Prostate gland (tissue), 2 donors: Measurements from ENCODE around the genes SAE1, C5AR2 and BICRA.

DNA sequence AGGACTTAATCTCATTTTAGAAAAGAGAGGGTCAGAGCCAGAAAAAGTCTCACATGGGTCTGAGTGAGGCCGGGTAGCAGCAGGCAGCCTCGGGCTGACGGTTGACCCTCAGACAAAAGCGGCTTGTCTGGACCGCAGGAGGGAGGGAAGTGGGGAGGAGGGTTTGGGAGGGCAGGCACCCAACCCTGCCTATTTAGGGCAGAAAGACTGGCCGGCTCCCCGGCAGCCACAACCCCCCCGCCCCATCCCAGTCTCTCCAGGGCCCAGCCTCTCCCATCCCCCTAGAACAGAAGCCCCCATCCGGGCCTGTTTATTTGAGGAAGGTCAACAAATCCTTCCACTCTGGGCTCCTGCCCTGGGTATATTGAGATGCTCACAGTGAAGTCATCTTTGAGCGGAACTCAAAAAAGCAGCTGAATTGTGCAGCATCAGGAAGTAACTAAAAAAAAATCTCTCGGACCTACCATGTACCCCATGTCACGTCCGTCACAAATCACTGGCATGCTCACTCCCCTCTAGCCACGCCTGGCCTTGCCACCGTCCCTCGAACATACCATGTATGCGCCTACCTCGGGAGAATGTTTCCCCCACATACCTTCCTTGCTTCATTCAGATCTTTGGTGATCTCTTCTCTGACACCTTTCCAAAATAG is 6.3 kb downstream of the DACT3 start:
- PRO-cap: unidirectional peak, minus-strand start at position 114 of the sequence; unidirectional peak, minus-strand start at position 151 of the sequence
- RAMPAGE, long total RNA, 2 experiments: no peak in any of the 2 experiments

GRCh38 chr19:46661848-46662373 is 929 bp upstream of the DACT3 start:
- PRO-cap: no peak
- RAMPAGE, long total RNA, 2 experiments: no peak in any of the 2 experiments

- PRO-cap: bidirectional peak, plus-strand start at chr19:46716129, minus-strand start at chr19:46715844
- RAMPAGE, long total RNA, 2 experiments: no peak in any of the 2 experiments
Observed at GRCh38 chr19:46715593-46716677, 979 bp downstream of the PRKD2 start.

DNA sequence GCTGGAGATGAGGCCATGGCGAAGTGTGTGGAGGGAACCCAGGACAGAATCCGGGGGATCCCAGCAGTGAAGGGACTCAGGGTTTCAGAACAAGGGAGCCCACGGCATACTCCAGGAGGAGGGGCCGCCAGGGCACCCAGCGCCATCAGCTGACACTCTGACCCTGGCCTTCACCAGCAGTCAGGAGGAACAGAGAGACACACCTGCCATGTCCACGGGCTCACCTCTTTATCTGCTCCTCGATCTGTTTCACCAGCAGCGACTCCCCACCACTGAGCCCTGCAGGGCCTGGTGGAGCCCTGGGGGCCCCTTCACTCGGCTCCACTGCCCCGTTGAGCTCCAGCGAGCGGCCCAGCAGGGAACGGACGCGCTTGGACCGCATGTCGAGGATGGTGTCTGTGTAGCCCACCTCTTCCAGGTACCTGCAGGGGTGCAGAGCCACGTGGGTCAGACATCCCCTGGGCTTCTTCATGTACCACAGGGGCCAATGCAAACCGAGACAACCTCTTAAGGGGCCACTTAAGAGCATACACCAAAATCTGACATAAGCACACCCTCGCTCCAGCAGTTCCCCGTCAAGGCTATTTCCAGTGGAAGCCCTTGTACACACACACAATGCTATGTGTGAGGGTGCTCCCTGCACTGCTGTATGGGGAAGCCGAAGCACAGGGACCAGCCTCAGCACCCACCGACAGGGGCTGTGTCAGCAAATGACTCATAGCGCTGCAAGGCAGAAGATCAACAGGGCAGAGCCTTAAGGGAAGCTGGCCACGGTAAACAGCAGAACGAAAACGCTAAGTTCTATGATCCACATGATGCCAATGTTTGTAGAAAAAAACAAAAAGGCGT is 12.8 kb upstream of the FKRP start:
- PRO-cap: no peak
- RAMPAGE, long total RNA, 2 experiments: start-site peak on the minus strand in 2 of 2 experiments, centred at positions 389 to 397 of the sequence, 17 to 28 reads per replicate

- PRO-cap: no peak
- RAMPAGE, long total RNA, 2 experiments: start-site peak on the minus strand in 1 of 2 experiments, at chr19:46738172-46738230 at its widest, 57 reads per replicate
Observed at GRCh38 chr19:46738097-46738420, 7.8 kb upstream of the FKRP start.

DNA sequence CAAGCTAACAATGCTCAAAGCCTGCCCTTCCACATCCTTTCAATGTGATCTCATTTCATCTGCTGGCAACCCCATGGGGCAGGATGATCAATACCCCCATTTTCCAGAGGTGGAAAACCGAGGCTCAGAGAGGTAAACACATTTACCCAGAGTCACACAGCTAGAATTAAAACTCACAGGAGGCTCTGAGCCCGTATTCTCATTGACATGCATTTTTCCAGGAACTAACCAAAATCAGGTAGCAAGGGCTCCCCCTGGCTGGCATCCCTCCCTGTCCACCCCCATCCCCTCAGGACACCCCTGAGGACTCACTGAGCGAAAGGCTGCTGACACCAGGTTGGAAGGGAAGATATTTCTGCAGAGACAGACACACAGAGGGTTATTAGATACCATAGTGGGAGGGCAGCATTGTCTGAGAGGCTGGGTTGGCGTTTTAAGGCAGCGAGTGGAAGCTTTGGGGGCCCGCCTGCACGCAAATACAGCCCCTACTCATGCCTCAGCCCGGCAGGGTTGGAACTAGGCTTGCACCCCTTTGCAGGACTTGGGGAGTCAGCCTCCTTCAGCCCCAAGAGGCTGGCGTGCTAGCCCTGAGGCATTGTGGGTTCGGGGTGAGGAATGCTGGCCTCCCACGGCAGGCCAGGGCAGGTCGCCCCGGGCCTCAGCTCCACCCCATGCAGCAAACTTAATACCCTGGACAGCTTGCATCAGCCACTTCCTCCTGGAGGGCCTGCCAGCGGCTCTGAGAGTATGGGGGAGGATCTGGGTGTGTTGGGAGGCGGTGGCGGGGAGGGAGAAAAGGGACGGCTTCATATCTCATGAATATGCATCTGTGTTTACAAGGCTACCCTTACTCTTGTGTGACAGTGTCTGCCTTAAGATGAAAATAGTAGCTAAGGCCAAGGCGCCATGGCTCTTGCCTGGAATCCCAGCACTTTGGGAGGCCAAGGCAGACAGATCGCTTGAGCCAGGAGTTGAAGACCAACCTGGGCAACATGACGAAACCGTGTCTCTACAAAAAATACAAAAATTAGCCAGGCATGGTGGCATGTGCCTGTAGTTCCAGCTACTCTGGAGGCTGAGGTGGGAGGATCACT is 3.8 kb downstream of the SLC1A5 start:
- PRO-cap: bidirectional peak, plus-strand start at position 875 of the sequence, minus-strand start at position 741 of the sequence
- RAMPAGE, long total RNA, 2 experiments: no peak in any of the 2 experiments

DNA sequence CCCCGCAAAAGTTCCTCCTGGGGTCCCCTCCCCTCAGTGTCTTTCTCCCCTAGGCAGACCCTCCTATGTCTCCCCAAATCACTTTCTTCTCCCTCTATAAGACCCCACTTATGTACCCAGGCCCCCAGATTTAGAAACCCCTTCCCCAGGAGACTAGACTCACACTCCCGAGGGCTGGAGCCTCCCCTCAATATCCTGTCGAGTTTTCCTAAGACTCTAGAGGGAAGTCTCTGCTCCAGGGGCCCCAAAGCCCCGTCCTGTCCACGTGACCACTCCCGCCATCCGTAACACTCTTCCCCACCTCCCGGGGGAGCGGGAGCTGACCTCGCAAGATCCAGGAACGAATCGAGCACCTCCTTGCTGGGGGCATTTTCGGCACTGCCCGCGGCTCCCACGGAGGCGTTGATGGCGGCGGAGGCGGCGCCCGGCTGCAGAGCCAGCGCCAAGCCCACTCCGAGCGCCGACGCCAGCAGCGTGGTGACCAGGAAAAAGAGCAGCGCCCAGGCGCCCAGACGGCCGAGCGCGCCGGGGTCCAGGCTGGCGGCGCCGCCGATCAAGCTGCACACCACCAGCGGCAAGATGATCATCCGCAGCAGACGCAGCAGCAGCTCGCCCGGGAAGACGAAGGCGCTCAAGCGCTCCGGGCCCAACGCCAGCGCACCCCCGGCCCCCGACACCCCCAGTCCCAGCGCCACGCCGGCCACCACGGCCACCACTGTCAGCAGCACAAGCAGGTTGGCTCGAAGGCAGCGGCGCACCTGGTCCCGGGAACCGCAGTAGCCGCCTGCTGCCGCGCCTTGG is 1.1 kb downstream of the SLC1A5 start:
- PRO-cap: bidirectional peak, plus-strand start at position 322 of the sequence, minus-strand start at position 197 of the sequence
- RAMPAGE, long total RNA, 2 experiments: no peak in any of the 2 experiments

DNA sequence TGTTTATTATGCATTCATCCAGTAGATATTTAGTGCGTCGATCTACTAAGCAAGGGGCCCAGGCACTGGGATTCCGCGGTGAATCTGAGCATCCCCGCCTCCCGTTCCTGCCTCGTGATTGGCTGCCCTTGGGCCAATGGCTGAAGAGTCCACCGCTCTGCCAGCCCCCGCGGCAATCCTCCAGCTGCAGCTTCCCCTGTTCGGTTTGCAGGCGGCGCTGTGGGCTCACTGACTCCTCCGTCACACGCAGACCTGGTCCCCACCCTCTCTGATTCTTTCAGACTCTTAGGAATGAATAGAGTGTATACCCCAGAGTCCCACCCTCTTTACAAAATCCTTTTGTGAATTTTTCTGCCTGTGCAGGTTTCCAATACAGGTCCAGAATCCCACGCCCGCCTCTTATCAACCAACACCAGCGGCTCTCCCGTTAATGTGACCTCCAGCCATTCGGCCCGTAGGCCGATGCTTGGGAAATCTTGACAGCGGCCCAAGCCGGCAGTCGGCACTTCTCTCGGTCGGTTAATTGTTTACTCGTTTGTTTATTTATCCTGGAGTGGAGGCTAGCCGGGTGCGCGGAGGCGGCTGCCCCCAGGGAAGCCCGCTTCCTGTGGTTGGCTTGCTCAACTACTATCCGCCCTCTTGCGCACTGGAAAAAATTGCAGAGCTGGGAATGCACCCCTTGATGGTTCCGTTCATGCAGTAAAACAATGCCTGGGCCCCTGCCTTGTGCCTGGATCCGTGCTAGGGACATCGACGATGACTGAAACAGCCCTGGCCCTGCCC is 4.5 kb upstream of the ARHGAP35 start:
- PRO-cap: bidirectional peak, plus-strand start at position 228 of the sequence, minus-strand start at position 67 of the sequence
- RAMPAGE, long total RNA, 2 experiments: no peak in any of the 2 experiments

GRCh38 chr19:46863707-46864869 is 3.3 kb downstream of the ARHGAP35 start:
- PRO-cap: unidirectional peak, minus-strand start at chr19:46864057
- RAMPAGE, long total RNA, 2 experiments: no peak in any of the 2 experiments

DNA sequence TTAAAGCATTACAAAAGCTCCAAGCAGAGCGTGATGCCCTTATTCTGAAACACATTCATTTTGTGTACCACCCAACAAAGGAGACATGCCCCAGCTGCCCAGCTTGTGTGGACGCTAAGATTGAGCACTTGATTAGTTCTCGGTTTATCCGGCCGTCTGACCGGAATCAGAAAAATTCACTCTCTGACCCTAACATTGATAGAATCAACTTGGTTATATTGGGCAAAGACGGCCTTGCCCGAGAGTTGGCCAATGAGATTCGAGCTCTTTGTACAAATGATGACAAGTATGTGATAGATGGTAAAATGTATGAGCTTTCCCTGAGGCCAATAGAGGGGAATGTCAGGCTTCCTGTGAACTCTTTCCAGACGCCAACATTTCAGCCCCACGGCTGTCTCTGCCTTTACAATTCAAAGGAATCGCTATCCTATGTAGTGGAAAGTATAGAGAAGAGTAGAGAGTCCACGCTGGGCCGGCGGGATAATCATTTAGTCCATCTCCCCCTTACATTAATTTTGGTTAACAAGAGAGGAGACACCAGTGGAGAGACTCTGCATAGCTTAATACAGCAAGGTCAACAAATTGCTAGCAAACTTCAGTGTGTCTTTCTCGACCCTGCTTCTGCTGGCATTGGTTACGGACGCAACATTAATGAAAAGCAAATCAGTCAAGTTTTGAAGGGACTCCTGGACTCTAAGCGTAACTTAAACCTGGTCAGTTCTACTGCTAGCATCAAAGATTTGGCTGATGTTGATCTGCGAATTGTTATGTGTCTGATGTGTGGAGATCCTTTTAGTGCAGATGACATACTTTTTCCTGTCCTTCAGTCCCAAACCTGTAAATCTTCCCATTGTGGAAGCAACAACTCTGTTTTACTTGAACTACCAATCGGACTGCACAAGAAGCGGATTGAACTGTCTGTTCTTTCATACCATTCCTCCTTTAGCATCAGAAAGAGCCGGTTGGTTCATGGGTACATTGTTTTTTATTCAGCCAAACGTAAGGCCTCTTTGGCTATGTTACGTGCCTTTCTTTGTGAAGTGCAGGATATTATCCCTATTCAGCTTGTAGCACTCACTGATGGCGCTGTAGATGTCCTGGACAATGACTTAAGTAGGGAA is 59.8 kb downstream of the ARHGAP35 start:
- PRO-cap: no peak
- RAMPAGE, long total RNA, 2 experiments: no peak in any of the 2 experiments

GRCh38 chr19:46924760-46925899 is 64.3 kb downstream of the ARHGAP35 start:
- PRO-cap: unidirectional peak, plus-strand start at chr19:46925485
- RAMPAGE, long total RNA, 2 experiments: no peak in any of the 2 experiments

- PRO-cap: no peak
- RAMPAGE, long total RNA, 2 experiments: no peak in any of the 2 experiments
Observed at GRCh38 chr19:46999946-47000527, 19.6 kb upstream of the NPAS1 start.

- PRO-cap: no peak
- RAMPAGE, long total RNA, 2 experiments: no peak in any of the 2 experiments
Observed at GRCh38 chr19:47058468-47058946, 10.1 kb upstream of the TMEM160 start.

DNA sequence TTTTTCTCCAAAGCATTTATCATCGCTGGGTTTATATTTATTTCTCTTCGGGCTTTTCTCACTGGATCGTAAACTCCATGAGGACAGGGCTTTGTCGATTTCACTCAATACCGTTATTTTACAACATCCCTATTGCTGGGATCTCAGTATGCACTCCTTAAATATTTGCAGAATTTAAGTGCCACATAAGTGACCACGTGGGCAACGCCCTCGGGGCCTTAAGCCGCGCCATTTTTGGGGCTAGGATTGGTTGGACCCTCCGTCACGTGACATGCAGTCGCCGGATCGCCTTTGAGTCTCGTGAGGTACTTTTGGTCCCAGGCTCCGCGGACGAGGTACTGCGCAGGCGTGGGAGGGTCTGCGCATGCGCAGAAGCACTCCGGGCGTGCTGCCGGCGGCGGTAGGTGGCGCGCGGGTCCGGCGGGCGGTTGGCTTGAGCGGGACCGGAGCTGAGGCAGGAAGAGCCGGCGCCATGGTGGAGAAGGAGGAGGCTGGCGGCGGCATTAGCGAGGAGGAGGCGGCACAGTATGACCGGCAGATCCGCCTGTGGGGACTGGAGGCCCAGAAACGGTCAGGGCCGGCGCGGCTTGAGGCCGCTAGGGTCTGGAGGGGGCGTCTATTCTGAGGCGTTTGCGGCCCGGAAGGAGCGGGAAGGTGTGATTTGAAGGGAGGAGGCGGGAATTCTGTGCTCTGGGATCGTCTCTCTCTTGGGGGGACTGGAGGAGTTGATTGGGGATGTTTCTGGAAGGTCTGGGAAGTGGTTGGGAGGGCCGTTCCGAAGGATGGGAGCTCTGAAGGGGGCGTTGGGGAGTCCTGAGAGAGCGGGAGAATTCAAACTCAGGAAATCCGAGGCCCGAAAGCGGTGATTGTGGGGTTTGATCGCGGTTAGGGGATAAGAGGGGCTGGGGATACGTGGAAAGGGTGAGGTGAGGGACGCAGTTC is at the start of gene SAE1:
TSS of gene SAE1 (plus strand) at position 377 of the 942 bp plus-strand sequence.
- PRO-cap: unidirectional peak, plus-strand start at position 320 of the sequence; unidirectional peak, plus-strand start at position 431 of the sequence; unidirectional peak, plus-strand start at position 500 of the sequence
- RAMPAGE, long total RNA, 2 experiments: start-site peak on the plus strand in 2 of 2 experiments, centred at positions 423 to 425 of the sequence, 143 to 189 reads per replicate

DNA sequence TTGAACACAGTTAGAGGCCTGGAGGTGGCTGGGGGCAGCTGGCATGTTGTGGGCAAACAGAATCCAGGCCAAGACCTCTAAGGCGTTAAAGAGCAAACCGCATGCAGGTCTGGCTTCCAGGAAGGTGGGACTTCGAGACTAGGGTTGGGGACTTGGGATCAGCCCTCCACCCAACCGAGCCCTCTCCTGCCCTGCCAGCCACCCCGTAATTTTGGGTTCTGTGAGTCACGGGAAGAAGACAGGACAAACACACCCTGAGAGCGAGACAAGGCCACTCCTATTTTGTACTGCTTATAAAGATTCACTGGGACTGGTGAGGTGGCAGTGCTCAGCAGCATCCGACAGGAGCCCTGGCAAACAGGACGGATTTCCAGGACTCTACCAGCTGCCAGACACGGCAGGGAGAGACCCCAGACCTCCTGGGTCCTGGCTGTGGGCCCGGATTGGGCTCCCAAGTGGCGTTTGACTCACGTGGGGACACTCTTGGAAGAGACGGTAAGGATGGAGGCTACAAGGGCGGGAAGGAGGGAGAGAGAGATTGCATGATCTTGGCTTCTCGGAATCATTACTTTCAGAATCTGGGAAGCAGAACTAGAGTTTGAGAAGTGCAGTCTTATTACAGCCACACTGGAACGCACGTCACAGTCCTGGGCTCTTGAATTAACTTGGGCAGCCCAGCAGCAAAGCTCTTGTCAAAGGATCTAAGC is at the start of gene C5AR2:
TSS of gene C5AR2 (plus strand) at position 321 of the 707 bp plus-strand sequence.
- PRO-cap: bidirectional peak, plus-strand start at position 610 of the sequence, minus-strand start at position 567 of the sequence
- RAMPAGE, long total RNA, 2 experiments: no peak in any of the 2 experiments

DNA sequence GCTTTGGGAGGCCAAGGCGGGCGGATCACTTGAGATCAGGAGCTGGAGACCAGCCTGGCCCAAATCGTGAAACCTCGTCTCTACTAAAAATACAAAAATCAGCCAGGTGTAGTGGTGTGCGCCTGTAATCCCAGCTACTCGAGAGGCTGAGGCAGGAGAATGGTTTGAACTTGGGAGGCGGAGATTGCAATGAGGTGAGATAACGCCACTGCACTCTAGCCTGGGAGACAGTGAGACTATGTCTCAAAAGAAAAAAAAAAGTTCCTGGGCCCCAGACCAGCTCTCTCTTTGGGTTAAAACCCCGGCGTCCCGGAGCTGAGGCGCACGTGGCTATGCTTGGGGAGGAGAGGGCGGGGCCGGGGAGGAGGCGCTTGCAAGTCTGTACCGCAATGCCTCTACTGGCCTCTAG is 369 bp upstream of the DHX34 start:
- PRO-cap: no peak
- RAMPAGE, long total RNA, 2 experiments: no peak in any of the 2 experiments

DNA sequence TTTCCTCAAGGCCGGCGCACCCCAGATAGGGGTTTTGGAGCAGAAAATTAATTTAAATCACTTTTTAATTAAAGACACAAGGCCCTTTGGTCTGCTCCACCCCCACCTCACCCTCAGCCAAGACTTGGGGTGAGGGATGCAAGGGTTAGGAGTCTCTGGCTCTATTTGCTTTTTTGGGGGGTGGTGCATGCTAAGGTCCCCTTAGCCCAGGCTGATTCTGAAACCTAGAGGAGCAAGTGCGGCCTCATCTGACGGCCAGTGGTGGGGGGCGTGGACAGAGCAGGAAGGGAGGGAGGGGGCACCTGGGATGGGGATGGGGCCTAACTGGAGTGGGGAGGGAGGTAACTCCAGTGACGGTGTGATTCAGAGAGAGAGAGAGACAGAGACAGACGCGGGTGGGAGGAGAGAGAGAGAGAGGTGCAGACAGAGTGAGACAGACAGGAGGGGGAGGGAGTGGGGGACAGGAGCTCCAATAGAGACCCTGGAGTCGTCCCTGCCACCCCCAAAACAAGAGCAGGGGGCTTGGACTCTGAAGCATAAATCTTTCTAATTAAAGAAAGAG is 911 bp upstream of the MEIS3 start:
- PRO-cap: no peak
- RAMPAGE, long total RNA, 2 experiments: no peak in any of the 2 experiments

DNA sequence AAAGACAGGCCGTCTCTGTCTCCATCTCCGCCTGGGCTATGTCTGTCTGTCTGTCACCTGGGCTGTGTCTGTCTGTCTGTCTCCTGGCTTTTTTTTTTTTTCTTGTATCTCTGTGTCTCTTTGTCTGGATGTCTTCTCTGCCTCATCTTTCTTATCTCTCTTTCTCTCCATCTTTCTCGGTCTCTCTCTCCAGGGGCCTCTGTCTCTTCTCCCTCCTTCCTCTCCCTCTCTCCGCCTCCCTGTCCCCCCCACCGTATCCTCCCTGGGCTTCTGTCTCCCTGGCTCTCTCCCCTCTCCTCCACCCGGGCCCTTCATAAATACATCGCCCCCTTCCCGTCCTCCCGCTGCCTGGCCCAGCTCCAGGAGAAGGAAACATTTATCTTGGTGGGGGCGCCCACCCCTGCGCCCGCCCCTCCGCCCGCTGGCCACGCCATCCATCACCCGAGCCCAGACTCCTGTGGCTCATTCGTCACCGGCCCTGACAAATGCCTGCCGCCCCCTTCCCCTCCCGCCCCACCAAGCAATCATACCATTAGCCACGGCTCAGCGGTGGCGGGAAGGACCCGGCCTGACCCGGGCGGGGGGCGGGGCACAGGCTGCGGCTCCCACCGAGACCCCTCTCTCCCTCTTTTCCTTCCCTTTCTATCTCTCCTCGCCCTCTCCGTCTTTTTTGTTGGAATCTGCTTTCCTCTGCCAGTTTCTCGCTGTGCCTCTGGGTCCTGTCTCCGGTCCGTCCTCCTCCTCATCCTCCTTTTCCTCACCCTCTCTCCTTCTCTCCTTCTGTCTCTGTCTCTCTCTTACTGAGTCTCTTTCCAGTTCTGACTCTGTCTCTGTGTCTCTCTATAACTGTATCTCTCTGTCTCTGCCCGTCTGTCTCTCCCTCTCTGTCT is 2.6 kb upstream of the MEIS3 start:
- PRO-cap: no peak
- RAMPAGE, long total RNA, 2 experiments: no peak in any of the 2 experiments

DNA sequence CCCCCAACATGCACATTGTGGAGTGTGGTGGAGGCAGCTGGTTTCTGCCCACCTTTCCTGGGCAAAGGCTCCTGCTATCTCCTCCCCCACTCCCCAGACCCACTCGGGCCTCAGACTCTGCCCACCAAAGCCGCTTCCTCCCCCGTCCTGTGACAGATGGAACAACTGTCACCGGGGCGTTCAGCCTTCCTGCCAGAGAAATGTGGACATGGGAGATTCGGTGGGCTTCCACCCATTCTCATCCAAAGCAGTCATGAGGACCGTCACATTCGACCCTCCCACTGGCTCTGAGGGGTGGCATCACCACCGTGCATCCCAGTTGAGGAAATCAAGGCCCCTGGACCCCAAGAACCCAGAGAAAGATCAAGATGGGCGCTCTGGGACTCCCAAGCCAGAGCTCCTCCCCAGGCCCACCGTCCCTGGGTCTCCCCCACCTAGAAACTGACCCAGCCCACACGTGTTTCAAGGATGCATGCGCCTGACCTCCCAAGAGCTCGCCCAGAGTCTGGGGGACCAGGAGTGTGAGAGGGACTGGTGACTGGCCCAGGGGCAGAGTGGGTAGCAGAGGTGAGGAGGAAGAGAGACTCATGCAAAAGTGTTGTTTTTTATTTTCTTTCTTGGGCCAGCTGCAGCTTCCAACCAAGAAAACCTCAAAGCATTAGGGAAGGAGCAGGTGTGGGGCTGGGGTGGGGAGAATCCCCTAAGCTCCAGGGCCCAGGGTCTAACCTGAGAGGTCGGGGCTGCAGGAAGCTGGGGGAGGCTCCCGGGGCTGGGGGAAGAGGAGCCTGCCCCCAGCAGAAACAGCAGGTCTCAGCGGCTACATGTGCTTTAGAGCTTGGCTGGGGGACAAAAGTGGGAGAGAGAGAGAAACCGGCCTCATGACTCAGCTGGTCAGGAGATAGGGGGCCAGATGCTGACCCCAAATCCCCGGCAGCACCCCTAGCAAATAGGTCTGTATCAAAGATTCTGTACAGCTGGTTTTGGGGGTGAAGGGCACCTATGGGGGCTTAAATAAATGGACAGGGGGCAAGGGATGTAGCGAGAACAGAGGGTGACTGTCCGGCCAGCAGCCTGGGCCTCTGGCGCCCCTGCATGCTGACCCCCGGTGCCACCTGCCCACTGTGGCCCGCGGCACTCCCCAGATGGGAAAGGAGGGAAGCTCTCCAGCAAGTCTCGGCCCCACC is 3.4 kb upstream of the KPTN start:
- PRO-cap: no peak
- RAMPAGE, long total RNA, 2 experiments: no peak in any of the 2 experiments

DNA sequence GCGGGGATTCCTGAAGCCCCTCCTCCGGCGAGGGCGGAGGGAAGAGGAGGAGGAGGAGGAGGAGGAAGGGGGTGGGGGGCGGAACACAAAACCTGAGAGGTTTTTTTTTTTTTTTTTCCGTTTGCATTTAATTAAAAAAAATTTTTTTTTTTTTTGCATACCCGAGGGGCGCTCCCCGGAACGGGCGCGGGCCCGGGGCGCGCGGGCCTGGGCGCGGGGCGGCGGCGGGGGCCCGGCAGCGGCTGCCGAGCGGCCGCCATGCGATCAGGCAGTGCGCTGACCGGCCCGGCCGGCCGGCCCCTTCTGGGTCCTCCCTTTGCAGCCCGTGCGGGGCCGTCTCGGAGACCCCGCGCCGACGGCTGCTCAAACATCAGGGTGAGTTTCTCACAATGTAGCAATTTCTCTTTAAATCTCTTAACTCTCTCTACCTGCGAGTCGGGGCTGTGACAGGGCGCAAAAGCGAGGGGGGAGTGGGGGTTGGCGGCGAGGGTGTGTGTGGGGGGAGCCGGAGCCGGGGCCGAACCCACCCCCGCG is at the start of gene BICRA:
TSS of gene BICRA (plus strand) at position 341 of the 534 bp plus-strand sequence.
- PRO-cap: bidirectional peak, plus-strand start at position 62 of the sequence, minus-strand start outside the sequence; bidirectional peak, plus-strand start at position 344 of the sequence, minus-strand start at position 302 of the sequence
- RAMPAGE, long total RNA, 2 experiments: start-site peak on the plus strand in 2 of 2 experiments, centred at positions 351 to 353 of the sequence, 39 to 58 reads per replicate